Left cardiac atrium (tissue), 1 donor: ENCODE measurements around a stretch of chr16.

DNA sequence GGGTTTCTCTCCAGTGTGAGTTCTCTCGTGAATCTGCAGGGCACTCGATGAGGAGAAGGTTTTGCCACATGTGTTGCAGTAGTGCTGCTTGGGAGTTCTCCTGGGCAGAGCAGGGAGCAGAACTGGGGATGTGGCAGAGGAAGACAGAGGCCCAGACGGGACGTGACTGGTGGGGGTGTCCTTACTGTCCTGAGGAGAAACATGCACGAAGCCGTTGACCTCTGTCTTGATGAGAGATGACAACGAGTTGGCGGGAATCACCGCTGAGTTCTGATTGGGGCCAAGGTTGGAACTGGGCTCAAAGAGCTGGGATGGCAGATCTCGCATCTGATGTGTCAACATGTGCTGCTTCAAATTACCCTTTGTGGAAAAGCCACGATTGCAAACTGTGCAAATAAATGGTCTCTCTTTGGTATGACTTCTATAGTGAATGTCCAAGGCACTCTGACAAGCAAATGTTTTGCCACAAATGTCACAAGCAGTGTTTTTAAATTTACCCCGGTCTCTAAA, 12.3 kb downstream of the SALL1 start:
- PRO-cap = no peak

DNA sequence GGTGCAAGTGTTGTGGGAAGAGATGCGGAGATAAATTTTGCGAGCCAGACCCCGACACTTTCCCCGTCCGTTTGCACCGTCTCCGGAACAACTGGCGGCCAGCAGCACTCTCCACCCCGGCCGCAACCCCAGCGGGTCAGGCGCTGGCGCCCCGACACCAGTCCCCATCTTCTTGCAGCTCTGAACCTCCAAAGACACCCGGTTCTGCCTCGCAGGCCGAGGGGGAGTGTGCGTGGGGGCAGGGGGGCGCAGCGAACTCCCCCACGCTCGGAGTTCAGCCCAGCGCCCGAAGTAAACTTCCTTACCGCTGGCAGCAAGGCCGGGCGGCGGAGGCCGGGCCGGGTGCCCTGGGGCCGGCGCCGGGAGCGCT, 681 bp downstream of the SALL1 start:
- PRO-cap = no peak

DNA sequence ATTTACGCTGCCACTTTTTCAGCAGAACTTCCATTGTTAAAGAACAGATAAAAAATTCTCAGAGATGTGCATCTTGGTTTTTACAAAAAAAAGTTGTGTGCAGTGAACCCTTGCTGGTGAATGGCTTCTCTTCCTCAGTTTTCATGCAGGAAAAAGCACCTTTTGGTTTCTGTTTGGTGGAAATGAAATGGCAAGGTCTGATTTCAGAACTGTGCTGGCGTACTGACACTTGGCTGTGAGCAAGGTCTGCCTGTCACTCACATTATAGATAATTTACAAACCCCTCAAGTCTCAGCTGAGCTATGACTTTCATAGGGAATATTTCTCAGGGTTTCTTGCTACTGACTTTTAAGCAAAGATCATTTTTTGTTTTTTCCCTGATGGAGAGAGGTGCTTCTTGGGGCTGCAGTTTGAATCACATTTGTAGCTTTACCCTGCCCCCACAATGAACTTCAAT, 5.8 kb upstream of the SALL1 start:
- PRO-cap = no peak

- PRO-cap = no peak
These were observed 257.9 kb upstream of the SALL1 start for GRCh38 chr16:51408946-51409438.

- PRO-cap = no peak
These were observed 373.8 kb upstream of the SALL1 start for GRCh38 chr16:51524817-51525386.

DNA sequence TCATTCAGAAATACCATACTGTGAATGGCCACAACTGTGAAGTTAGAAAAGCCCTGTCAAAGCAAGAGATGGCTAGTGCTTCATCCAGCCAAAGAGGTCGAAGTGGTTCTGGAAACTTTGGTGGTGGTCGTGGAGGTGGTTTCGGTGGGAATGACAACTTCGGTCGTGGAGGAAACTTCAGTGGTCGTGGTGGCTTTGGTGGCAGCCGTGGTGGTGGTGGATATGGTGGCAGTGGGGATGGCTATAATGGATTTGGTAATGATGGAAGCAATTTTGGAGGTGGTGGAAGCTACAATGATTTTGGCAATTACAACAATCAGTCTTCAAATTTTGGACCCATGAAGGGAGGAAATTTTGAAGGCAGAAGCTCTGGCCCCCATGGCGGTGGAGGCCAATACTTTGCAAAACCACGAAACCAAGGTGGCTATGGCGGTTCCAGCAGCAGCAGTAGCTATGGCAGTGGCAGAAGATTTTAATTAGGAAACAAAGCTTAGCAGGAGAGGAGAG, 495.3 kb upstream of the SALL1 start:
- PRO-cap = no peak

DNA sequence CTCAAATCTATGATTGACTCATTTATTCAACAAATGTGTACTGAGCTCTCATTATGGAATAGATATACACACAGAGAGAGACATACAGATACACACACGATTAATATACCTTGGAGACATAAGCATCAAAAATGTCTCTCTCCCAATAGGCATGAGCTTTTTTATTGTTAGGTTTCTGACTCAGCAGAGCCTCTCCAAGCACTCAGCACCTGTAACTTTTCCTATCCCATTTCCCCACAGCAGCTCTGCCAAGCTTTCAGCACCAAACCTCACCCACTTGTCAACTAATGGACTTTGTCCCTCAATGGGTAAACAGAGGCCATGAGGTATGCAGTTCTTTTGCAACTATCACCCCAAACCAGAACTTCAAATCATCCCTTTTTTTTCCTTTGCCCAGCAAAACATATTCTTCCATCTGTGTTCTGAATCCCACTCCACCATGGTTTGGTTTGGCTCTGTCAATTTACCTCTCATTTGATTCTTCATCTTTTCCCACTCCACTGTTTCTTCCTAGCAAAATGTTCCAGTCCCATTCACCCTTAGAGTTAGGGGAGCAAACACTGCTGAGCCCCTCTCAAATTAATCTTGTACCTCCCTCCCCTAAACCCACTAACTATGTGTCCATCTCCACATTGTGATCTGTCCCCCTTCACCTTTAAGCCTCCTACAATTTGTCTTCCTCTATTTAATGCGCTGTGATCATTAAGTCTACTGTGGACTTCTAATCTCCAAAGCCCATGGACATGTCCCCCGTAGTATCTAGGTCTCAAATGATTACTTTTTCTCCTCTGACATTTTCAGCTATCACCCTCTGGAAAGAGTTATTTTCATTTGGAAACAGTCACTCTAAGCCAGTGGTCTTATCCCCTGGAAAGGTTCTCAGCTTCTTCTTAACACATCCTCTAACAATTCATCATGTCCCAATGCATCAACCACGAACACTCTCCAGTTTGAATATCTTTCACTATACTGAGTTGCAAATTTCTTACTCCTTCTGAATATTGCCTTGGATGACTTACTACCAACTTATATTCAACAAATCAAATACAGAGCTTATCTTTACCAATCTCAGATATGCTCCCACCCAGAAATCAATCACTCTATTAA, 57.9 kb downstream of the TOX3 start:
- PRO-cap = no peak

DNA sequence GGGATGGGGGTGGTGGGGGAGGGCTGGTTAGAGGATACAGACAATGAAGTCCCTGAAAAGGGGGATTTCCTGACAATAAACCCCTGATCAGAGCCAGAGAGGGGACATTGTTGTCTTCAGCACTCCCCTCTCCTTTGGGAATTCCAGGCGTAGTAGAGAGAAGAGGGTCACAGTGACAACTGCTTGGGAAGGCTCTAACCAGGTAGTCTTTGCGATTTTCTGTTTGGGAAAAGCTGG, 20.5 kb downstream of the TOX3 start:
- PRO-cap = no peak

DNA sequence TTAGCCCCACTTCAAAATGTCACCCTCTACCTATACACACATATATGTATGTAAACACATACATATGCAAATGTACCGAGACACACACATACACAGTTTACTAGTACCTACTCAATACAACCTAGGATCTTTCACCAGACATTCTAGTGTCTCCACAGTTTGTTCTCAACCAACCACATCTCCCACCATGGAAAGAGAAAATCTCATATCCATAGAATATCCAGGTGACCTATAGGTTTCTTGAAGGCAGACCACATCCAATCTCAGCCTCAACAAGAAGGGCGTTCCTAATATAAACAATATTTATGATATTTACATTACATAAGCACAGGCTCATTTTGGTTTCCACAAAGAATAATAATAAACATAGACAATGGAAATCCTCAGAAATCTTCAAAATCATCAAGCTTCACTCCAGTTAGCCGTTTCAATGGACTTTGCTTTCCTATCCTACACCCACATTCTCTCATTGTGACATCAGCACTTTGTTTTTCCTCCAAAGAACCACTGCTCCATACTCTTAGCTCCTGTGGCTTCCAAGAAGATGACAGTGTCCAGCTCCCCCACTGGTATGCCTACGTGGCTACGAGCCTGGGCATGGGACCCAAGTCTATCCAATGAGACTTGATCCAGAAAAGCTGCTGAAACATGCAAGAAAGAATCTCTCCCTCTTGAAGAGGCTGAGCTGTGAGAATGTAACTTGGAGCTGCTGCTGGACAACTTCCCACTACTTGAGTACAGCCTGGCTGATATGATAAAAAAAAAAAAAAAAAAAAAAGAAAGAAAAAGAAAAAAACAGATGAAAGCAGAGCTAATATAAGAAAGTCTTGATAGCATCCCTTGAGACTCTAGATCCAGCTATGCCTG, 9.6 kb downstream of the TOX3 start:
- PRO-cap = no peak

GRCh38 chr16:52547665-52547986, 683 bp upstream of the TOX3 start:
- PRO-cap = no peak

- PRO-cap = no peak
These were observed 108.2 kb upstream of the TOX3 start for GRCh38 chr16:52655068-52655522.

DNA sequence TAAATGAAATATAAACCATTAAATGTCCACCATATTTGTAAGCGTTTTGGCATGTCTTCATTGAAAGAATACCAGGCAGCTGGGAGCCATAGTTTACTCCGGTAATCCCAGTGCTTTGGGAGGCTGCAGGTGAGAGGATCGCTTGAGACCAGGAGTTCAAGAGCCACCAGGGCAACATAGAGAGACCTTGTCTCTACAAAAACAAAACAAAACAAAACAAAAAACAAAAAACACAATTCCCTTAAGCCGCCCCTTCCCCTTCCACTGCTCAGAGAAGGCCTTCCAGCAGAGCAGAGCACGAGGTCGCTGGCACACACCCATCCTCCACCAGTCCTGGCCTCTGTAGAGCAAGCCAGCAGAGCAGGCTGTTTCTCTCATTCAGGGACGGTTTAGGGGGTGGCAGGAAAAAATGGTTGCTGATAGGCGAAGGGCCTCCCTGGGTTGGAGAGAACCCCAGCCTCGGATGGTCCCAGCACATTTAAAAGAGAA, 578 bp upstream of the CHD9 start:
- PRO-cap = no peak

- PRO-cap = unidirectional peak, minus-strand start at chr16:53056706
These were observed 1.6 kb downstream of the CHD9 start for GRCh38 chr16:53056229-53057011.

DNA sequence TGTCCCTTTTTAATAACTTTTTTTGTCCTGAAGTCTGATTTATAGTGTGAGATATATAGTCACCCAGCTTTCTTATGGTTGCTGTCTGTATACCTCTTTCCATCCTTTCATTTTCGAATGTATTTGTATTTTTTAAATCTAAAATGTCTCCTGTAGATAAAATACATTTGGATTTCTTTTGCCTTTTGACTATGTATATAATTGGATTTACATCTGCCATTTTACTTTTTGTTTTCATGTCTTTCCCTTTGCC, 26.4 kb downstream of the AKTIP start:
- PRO-cap = no peak

GRCh38 chr16:53509772-53510809, 7.1 kb upstream of the AKTIP start:
- PRO-cap = no peak

GRCh38 chr16:53780090-53780400, 76.1 kb downstream of the FTO start:
- PRO-cap = no peak

DNA sequence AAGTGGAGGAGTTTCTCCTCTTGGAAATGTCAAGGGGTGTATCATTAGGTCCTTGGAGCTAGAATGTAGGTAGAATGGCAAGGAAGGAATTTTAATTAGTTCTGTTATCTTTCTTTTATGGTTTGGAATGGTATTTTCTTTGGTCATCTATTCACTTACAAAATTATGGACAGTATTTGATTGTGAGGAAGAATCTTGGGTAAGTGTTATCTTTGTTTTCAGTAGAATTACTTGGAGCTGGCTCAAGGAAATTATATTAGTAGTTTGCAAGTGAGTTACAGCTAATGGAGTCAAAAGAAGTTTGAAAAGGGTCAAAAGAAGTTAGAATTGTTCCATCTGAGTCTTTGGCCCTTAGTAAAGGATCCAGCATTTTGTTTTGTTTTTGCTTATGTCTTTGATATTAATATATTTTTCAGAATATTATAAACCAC, 88.9 kb downstream of the FTO start:
- PRO-cap = no peak

DNA sequence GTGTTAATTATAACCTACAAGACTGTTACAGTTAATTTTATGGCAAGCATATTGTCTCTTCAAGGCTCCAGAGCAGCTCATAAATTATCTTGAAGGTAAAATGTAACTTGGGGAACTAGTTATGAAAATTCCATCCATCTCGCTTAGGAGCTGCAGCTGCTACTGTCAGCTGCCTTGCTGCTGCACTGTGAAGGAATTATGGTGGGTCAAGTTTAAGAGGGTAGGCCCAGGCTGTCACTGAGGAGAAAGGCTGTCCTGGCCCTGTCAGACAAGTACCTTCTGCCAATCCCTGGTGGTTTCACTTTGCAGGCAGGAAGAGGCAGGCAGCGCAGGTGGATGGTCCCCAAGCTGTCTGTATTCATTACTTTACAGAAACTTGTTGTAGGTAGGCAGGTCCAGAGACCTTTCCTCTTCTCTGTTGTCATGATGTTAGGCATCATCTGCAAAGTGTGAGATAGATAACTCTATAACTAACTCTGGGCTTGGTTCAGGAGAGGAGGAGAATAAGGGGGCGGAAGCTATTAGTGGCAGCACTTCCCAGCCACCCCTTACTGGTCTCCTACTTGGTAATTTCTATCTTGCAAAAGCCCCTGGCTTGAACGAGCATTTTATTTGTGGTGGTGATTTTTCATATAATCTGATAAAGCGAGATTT, 243.1 kb downstream of the FTO start:
- PRO-cap = no peak

GRCh38 chr16:54194341-54194900, 92.2 kb downstream of the IRX3 start:
- PRO-cap = no peak

- PRO-cap = no peak
These were observed 2.5 kb downstream of the IRX5 start for GRCh38 chr16:54933023-54933611.